Stomach (tissue), 7 donors: Measurements from ENCODE around the gene VPREB1.

DNA sequence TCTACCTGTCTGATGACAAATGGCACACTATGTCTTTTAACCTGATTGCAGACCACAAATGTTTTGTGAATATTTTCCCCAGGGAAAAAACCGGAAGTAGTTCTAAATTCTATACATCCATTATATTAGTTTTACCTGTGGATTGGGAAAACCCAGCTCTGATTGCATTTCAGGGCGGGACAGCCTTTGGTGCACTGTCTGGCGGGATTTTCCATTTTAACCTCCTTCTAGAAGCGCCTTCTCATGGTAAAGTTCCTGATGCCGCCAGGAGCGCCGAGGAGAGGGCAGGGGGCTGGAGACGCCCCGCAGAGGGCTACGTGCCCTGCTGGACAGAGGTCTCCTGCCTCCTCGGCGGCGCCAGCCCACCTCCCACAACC lies 1.3 kb upstream of the P2RX6 start:
- PRO-cap = no peak
- RAMPAGE, long total RNA, 5 experiments = no peak in any of the 5 experiments
- RRBS = no CpG with 5 or more reads among the region's 13 CpGs

GRCh38 chr22:21467890-21468951 lies 1.0 kb downstream of the TMEM191C start:
- PRO-cap = no peak
- RAMPAGE, long total RNA, 5 experiments = start-site peak on the plus strand in 2 of 5 experiments, at chr22:21468093-21468164 at its widest, 5 to 8 reads per replicate
- RRBS = no CpG with 5 or more reads among the region's 77 CpGs

GRCh38 chr22:21652964-21653630 lies 11.0 kb downstream of the SDF2L1 start:
- PRO-cap = no peak
- RAMPAGE, long total RNA, 5 experiments = no peak in any of the 5 experiments
- RRBS = no CpG with 5 or more reads among the region's 8 CpGs

- PRO-cap = no peak
- RAMPAGE, long total RNA, 5 experiments = start-site peak on the minus strand in 1 of 5 experiments, at chr22:21700101-21700376 at its widest, 5 reads per replicate
- RRBS = no CpG with 5 or more reads among the region's 13 CpGs
Measured at GRCh38 chr22:21699380-21700382, 33.9 kb downstream of the PPIL2 start.

DNA sequence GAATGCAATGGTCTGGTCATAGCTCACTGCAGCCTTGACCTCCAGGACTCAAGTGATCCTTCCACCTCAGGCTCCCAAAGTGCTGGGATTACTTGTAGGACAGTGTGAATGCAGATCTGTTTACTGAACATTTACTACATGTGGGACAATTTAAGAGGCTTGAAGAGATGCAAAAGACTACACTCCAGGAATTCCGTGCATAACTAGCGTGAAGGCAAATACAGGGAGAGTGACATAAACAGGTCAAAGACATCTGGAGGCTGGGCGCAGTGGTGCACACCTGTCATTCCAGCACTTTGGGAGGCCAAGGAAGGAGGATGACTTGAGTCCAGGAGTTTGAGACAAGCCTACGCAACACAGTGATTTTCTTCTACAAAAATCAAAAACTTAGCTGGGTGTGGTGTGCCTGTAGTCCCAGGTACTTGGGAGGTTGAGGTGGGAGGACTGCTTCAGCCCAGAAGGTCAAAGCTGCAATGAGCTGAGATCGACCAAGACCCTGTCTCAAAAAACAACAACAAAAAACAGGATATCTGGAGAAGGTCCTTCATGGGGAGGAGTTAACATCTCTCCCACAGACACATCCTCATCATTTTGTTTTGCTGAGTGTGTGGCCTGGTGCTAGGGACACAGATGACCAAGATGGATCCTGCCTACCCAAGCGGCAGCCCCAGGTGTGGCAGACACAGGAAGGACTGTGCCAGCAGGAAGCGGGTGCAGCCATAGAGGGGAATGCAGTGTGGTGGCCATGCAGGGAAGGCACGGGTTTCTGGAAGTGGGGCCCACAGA lies 33.9 kb downstream of the YPEL1 start:
- PRO-cap = no peak
- RAMPAGE, long total RNA, 5 experiments = no peak in any of the 5 experiments
- RRBS = no CpG with 5 or more reads among the region's 8 CpGs

- PRO-cap = no peak
- RAMPAGE, long total RNA, 5 experiments = no peak in any of the 5 experiments
- RRBS = no CpG with 5 or more reads among the region's 10 CpGs
Measured at GRCh38 chr22:21731594-21732139, 3.9 kb downstream of the YPEL1 start.

DNA sequence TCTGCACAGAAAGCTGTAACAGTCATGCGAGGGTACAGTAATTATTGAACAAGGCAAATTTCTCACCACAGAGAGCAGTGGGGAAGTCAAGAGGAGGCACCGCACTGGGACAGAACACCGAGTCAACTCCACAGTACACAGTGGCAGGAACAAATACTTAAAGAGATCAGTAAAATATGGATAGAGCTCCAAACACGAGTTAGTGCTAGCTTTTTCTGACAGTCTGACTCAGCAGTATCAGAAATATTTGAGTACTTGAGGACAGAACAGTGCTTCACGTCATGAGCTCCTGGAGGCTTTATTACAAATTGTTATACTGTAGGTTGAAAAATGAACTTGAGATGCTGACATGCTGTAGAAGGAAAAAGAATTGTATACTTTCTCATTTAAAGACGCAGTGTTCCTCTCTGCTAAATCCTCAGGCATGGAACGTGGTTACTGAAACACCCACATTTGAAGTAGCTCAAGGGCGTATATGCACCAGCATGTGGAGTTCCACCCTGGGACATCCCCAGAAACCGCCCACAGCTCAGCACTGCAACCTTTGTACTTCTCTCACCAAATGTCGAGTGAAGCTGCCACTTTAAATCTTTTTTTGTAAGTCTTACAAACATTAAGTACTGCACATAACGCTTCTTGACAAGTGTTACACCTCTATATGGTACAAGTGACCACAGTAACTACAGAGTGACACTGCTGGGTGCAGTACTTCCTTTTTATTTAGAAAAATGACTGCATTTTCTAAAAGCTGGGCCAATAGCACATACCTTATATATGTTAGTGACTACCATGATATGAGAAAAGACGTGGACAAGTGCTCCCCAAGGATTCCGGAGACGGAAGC lies 27.5 kb upstream of the YPEL1 start:
- PRO-cap = bidirectional peak, plus-strand start at position 676 of the sequence, minus-strand start at position 426 of the sequence
- RAMPAGE, long total RNA, 5 experiments = start-site peak on the minus strand in 2 of 5 experiments, centred at positions 183 to 650 of the sequence, 7 to 20 reads per replicate
- RRBS = no CpG with 5 or more reads among the region's 14 CpGs

DNA sequence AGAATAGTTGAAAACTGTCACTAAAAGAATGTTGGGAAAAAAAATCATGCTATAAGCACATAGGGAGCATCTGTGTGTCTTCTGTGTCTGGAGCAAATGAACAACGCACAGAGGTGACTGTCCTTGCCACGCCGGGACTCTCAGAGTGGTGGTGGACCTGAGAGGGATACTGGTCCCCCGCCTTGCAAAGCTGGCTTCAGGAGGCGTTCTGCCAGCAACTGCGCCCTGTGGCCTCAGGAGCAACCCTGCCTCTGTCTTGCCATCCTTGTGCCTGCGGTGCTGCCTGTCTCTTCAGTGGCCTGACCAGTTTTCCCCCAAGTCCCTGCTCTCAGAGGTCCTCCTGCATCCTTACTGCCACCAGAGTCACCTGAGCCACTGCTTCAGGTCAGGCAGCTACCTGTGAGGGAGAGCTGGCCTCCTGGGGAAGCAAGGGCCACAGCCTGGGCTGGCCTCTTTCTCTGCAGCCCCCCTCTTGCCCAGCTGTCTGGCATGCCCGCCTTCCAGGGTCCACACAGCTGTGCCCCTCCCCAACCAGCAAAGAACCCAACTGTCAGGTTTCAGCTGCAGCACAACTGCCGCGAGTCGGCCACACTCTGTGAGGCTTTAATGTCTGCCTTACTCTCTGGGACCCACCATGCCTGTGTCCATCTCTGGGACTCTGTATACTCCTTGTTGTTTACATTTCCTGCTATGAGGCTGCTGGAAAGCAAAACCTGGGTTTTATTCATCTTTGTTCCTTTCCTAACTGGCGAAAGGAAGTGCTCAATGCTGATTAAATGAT lies 30.5 kb upstream of the YPEL1 start:
- PRO-cap = no peak
- RAMPAGE, long total RNA, 5 experiments = start-site peak on the minus strand in 1 of 5 experiments, centred at position 333 of the sequence, 19 reads per replicate
- RRBS = no CpG with 5 or more reads among the region's 12 CpGs

GRCh38 chr22:21831981-21833007 lies 35.2 kb downstream of the MAPK1 start:
- PRO-cap = no peak
- RAMPAGE, long total RNA, 5 experiments = start-site peak on the minus strand in 1 of 5 experiments, at chr22:21832194-21832288 at its widest, 5 reads per replicate
- RRBS = no CpG with 5 or more reads among the region's 3 CpGs

DNA sequence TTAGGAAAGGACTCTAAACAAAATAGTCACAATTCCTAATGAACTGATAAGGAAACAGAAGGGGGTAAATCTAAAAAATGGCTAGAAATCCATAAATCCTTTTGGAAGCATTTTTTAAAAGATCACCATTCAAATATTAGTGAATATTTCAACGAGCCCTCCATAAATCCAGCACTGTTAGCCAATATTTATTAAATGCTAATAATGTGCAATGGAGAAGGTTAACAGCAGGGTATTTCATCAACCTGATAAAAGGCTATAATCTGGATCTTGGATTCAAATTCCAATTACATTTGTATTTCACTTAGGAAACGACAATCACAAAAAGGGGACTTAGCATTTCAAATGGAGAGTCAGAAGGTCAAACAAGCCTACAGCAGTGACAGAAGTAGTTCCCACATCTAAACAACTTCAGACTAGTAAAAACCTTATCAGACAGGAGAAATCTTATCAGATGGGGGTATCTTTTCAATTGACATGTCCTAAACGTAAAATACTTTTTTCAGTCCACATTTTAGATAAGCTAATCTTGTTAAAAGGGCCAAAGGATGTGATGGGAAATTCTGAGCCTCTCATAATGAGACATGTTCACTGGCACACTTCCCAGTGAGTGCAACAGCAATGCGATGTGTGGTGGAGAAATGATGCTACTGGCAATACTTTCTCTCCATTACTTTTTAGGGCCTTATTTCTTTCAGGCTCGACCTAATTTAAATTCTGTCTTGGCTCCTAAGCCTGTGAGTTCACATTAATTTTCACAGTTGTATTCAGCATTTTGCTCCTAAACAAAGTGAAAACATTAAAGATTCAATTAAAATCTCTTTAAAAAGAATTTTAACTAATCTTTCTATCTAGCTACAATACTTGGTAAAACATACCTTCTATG lies 2.5 kb downstream of the MAPK1 start:
- PRO-cap = no peak
- RAMPAGE, long total RNA, 5 experiments = no peak in any of the 5 experiments
- RRBS = no CpG with 5 or more reads among the region's 5 CpGs

GRCh38 chr22:21940430-21941074 lies 12.1 kb downstream of the PPM1F start:
- PRO-cap = no peak
- RAMPAGE, long total RNA, 5 experiments = no peak in any of the 5 experiments
- RRBS = no CpG with 5 or more reads among the region's 5 CpGs

DNA sequence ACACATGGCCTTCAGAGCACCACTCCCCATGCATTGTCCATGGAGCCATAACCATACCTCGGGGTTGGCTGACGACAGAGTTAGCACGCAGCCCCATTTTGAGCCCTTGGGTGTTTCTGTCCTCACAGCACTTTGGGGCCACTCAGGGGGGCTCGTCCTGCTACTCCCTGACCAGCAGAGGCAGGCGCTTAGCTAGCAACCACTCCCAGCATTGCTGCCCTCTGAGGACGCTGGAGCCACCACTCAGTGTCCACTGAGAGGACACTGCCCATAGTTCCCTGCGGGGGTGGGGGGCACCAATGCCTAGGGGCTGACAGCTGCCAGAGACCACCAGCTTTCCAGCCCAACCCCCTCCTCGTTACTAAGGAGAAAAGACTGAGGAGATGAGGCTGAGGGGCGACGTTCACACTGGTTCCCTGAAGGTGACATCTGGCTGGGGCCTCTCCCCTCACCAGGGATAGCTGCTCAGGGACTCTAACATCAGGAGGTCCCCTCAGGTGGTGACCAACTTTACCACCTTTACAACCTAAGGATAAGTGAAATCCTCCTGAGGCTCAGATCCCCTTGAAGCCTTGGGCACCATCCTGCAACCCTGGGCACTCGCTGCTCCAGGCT lies 12.1 kb upstream of the PPM1F start:
- PRO-cap = no peak
- RAMPAGE, long total RNA, 5 experiments = no peak in any of the 5 experiments
- RRBS = no CpG with 5 or more reads among the region's 11 CpGs

- PRO-cap = no peak
- RAMPAGE, long total RNA, 5 experiments = no peak in any of the 5 experiments
- RRBS = no CpG with 5 or more reads among the region's 4 CpGs
Measured at GRCh38 chr22:22025455-22026250, 43.1 kb upstream of the TOP3B start.

DNA sequence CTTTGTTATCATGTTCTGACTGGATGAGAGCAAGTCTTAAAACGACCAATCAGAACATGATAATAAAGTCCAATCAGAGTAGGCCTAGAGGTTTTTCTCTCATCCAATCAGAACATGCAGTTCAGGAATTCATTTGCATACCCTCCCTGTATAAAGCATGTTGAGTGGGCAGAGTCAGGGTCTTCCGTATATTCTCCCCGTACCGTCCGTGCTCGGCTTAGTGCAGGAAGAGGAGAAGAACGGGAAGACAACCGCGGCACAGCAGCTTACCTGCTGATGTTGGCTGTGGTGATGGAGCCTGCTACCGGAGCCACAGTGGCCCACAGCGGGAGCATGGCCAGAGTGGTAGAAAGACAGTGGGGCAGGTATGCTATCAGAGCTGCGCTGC lies 120.8 kb upstream of the VPREB1 start:
- PRO-cap = no peak
- RAMPAGE, long total RNA, 5 experiments = no peak in any of the 5 experiments
- RRBS = no CpG with 5 or more reads among the region's 12 CpGs

DNA sequence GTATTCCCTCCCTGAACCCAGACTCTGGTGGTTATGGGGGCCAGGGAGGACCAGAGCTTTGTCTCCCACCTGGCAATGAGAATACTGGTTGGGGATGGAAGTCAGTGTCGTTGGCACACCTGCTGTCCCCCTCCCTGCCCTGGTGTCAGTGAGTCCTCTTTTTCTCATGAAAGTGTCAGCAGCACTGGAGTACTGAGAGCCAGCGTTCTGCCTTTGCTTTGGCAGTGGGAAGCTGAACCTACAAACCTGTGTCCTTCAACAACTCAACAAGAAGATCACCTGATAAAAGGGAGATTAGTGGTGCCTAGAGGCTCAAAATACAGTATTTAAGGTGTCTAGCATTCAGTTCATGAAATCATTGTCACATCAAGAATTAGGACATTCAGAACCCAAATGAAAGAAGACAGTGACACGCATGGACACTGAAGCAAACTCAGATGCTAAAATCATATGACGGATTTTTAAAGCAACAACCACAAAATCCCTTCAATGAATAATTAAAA lies 77.5 kb upstream of the VPREB1 start:
- PRO-cap = no peak
- RAMPAGE, long total RNA, 5 experiments = no peak in any of the 5 experiments
- RRBS = no CpG with 5 or more reads among the region's 4 CpGs

GRCh38 chr22:22244446-22244994 lies at the start of gene VPREB1:
VPREB1 (plus strand) TSS chr22:22244786.
- PRO-cap = no peak
- RAMPAGE, long total RNA, 5 experiments = no peak in any of the 5 experiments
- RRBS = no CpG with 5 or more reads among the region's 15 CpGs

DNA sequence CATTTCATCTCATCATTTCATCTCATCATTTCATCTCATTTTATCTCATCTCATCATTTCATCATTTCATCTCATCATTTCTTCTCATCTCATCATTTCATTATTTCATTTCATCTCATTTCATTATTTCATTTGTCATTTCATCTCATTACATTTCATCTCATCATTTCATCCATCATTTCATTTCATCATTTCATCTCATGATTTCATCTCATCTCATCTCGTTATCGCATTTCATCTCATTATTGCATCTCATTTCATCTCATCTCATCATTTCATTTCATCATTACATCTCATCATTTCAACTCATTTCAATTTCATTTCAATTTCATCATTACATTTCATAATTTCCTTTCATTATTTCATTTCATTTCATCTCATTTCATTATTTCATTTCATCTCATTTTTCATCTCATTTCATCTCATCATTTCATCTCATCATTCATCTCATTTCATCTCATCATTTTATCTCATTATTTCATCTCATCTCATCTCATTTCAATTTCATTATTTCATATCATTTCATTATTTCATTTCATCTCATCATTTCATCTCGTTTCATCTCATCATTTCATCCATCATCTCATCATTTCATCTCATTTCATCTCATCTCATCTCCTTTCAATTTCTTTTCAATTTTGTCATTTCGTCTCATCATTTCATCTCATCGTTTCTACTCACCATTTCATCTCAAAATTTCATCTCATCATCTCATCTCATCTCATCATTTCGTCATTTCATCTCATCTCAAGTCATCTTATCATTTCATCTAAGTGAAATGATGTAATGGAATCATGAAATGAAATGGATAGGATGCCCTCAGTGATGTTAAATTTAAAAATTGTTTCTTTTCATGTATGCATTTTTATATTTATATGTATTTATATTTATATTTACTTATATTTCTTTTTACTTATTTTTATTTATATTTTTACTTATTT lies 42.6 kb downstream of the VPREB1 start:
- PRO-cap = no peak
- RAMPAGE, long total RNA, 5 experiments = start-site peak on the minus strand in 2 of 5 experiments, centred at positions 665 to 666 of the sequence, 20 to 60 reads per replicate
- RRBS = no CpG with 5 or more reads among the region's 6 CpGs

DNA sequence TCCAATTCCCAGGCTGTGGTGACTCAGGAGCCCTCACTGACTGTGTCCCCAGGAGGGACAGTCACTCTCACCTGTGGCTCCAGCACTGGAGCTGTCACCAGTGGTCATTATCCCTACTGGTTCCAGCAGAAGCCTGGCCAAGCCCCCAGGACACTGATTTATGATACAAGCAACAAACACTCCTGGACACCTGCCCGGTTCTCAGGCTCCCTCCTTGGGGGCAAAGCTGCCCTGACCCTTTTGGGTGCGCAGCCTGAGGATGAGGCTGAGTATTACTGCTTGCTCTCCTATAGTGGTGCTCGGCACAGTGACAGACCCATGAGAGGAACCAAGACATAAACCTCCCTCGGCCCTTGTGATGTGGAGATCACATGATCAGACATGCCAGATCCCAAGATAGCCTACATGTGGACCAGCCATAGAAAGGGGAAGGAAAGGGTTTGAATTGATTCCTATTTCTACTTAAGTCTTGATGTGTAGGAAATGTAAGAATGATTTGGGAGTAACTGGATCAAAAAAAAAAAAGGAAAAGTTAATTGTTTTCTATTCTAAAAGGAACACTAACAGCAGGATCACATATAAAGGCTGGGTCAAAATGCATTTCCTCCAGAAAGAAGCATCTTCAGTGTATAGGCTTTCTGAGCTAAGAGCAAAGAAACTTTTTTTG lies 125.3 kb downstream of the VPREB1 start:
- PRO-cap = no peak
- RAMPAGE, long total RNA, 5 experiments = no peak in any of the 5 experiments
- RRBS = no CpG with 5 or more reads among the region's 4 CpGs

- PRO-cap = no peak
- RAMPAGE, long total RNA, 5 experiments = start-site peak on the plus strand in 1 of 5 experiments, at chr22:22395015-22395021 at its widest, 141 reads per replicate
- RRBS = no CpG with 5 or more reads among the region's 1 CpG
Measured at GRCh38 chr22:22394792-22395123, 113.8 kb downstream of the ZNF280B start.

DNA sequence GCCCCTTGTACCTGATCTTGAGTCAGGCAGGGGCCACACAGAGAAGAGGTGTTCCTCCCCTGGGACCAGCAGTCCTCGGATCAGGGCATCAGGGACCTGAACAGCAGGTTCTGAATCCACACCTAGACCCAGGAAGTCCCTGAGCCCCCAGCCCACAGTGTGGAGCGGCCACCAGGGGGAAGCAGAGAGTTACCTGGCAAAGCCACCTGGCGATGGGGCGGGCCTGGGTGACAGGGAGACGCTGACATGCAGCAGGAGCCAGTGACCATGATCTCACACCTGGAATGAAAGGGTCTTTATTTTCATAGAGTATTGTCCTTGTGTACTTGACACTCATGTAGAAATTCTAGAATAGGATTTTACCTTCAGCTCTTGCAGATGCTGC lies 48.4 kb downstream of the GGTLC2 start:
- PRO-cap = no peak
- RAMPAGE, long total RNA, 5 experiments = no peak in any of the 5 experiments
- RRBS = no CpG with 5 or more reads among the region's 5 CpGs